Diencephalon (tissue), 2 donors: ENCODE measurements around the genes ALX1, NTS, KITLG and GALNT4.

- RAMPAGE, long total RNA, result no peak
Measured at GRCh38 chr12:84689479-84690240, 222.9 kb downstream of the SLC6A15 start.

DNA sequence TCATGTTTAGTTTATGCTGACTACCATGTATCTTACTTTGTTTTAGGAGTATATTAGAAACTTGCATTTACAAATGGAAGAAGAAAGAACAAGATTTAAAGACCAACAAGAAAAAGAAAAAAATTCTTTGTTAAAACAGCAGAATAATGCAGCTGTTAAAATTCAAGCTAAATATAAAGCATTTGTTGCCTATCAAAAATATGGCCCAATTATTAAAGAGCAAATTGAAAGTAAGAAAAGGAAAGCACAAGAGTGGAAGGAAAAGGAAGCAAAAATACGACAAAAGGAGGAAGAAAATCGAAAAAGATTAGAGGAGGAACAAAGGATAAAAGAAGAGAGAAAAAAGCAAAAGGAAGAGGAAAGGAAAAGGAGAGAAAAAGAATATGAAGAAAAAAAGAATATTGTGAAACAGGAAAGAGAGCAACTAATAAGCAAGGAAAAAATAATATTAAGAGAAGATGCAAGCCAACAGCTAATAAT lies 19.4 kb downstream of the LRRIQ1 start:
- RAMPAGE, long total RNA, result no peak

- RAMPAGE, long total RNA, result no peak
Measured at GRCh38 chr12:85279631-85280340, at the start of gene ALX1. ALX1 (plus strand) TSS chr12:85280220.

GRCh38 chr12:85736191-85736521 lies 100.1 kb downstream of the RASSF9 start:
- RAMPAGE, long total RNA, result no peak

GRCh38 chr12:85873896-85874529 lies at the start of gene NTS:
NTS (plus strand) TSS chr12:85874295.
- RAMPAGE, long total RNA, result start-site peak on the plus strand at chr12:85874214-85874442, 16,588 and 11,051 reads in 2 replicates

- RAMPAGE, long total RNA, result no peak
Measured at GRCh38 chr12:86264307-86265040, 8.3 kb upstream of the MGAT4C start.

DNA sequence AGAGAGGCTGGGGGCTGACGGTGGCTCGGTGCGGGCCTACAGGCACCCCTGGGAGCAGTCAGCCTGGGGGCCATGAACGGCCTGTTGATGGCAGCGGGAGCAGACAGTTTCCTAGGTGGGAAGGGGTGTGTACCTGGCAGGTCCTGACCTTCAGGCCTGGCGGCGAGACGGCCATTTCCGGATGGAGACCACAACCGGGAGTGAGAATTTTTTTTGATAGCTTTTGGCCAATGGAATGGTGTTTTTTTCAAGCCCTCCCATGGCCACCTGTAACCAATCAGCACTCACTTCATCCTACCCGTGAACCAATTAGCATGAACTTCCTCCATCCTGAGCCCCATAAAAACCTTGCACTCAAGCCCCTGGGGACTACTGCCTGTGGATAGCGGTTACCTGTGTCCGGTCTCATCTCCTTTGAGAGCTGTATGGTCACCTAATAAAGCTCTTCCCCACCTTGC lies 344.9 kb upstream of the MGAT4C start:
- RAMPAGE, long total RNA, result no peak

- RAMPAGE, long total RNA, result no peak
Measured at GRCh38 chr12:88142615-88143237, 619 bp downstream of the TMTC3 start.

- RAMPAGE, long total RNA, result start-site peak on the minus strand at chr12:88580388-88580789, 3,438 and 452 reads in 2 replicates; start-site peak on the plus strand at chr12:88580550-88580591, 50 and 61 reads in 2 replicates
Measured at GRCh38 chr12:88579929-88581116, at the start of gene KITLG. KITLG (minus strand) TSS chr12:88580471.

- RAMPAGE, long total RNA, result no peak
Measured at GRCh38 chr12:89087249-89087665, 265.0 kb downstream of the DUSP6 start.

DNA sequence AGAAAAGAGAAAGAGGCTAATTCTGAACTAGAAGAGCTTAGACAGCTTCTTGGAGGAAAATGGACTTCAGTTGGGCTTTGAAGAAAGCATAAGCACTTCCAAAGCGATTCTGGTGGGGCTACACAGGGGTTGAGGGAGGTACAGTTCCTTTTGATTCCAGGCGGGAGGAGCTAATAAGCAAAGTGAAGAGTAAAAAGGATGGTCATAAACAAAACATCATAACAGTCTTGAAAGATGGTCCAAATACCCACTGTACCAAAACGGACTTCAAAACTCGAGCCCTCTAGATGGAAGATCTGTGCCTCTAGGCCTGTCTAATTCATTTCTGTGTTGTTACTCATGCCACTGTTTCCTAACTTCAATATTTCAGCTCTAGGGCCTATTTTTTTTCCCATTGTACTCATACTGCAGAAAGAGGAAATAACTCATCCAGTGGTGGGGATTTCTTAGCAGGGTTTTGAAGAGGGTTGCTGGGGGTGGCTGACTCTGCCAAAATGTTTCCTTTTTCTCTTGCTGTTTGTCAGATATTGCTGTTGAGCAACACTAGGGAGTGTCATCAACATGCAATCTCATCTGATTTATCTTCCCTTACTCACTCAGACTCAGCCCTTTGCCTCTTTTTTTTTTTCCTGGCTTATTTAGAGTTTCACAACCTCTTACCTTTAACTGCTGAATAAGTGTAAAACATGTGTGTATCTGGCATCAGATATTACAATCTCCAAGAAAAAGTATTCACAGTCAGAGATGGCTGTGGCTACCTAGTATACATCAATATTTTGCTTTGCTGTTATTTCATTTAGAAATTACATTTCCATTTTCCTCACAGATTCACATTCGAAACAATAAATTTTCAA lies 189.6 kb downstream of the DUSP6 start:
- RAMPAGE, long total RNA, result no peak

GRCh38 chr12:89212268-89212857 lies 139.9 kb downstream of the DUSP6 start:
- RAMPAGE, long total RNA, result no peak

- RAMPAGE, long total RNA, result no peak
Measured at GRCh38 chr12:89344830-89345430, 7.4 kb downstream of the DUSP6 start.

DNA sequence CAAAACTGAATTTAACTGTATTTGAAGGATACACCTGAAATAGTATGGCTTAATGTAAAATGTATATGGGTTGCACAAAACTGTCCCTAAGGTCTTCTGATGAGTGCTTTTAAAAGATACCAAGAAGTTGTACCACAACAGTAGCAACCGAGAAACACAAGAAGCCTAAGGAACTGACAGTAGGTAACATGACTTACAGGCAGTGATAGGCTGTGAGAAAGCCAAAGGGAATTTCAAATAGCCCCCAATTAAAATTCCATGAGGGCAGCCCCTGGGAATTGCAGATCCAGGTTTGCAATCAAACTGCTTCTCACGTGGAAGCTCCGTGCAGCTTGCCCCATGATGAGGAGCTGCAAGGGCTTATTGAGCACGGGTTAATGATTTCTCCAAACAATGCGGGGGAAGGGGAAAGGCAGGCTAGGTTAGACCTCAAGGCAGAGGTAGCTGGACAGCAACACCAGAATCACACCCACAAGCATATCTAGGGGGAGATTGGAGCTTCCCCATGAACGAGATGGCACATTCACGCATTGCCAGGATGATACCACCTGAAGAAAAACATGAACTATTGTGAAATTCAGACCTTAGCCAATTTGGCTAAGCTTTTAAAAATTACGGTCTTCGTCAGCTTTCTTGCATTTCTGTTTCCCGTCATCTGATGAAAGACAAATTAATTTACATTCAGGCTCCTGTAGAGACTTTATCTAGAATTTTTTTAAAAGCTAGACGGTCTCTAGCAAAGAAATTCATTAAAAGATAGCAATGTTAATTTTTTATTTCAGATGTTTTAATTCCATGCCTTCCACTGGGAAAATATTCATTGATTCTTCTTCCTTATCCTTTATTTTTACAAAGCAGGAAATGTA lies 5.0 kb upstream of the DUSP6 start:
- RAMPAGE, long total RNA, result no peak

GRCh38 chr12:89386062-89386821 lies 33.9 kb upstream of the DUSP6 start:
- RAMPAGE, long total RNA, result no peak

- RAMPAGE, long total RNA, result no peak
Measured at GRCh38 chr12:89523324-89524352, 958 bp downstream of the GALNT4 start.

DNA sequence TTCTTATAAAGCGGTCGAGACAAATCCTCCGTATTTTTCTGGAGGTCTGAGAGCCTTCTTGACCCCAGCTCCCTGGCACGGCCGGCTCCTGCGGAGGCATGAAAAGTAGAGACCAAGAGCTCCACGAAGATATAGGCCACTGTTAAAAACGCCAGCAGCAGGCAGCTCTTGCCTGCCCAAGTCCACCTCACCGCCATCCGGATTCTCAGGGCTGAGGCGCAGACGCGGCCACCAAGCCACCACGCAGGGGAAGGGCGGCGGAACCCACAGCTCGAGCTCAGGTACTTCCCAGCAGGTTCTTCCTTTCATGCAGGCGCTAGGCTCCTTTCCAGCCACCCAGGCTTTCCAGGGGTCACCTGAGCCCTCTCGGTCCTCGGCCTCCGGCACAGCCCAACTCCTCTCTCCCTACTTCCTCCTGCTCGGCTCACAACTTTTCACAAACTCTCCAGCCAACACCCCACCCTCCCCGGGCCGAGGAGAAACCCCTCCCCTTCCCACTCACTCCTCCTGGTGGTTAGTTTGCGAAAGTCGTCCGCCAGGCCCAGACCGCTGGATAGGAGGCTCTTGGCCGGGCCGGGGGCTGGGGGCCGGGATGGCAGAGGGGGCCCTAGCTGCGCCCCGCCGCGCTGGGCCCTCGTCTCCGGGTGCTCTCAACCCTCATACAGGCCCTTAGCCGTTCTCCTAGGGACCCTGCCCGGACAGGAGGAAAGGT lies at the start of gene GALNT4:
Gene GALNT4 (minus strand): TSS at position 444 of the 712 bp plus-strand sequence.
- RAMPAGE, long total RNA, result no peak

GRCh38 chr12:89548718-89549145 lies 22.9 kb upstream of the POC1B start:
- RAMPAGE, long total RNA, result no peak

DNA sequence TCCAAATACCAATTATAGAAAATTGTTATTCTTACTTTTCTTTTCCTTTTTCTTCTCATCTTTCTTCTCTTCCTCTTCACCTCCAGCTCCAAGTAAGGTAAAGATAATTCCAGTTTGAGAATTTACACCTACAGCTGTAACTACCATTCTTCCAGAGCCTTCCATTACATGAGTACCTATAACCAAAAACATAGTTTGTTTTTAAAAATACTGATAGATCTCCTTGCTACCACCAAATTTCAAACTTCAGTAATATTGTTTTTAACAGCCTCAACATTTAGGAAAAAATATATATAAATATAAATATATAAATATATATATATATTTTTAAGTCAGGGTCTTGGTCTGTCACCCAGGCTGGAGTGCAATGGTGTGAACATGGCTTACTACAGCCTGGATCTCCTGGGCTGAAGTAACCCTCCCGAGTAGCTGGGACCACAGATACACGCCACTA lies 78.1 kb downstream of the ATP2B1 start:
- RAMPAGE, long total RNA, result no peak

- RAMPAGE, long total RNA, result no peak
Measured at GRCh38 chr12:89690760-89691047, 17.9 kb downstream of the ATP2B1 start.